HepG2 (cell line): ENCODE measurements around the gene PLEK.

- RRBS, 2 experiments: no CpG with 5 or more reads among the region's 13 CpGs
CAGE:
- cytosol, long polyA minus RNA: no peak
- cytosol, long polyA plus RNA: no peak
- long polyA plus RNA: start-site peak on the plus strand at chr2:65204972-65204980, 9 and 8 reads in 2 replicates
- nucleus, long polyA minus RNA: no peak
- nucleus, long polyA plus RNA: no peak
Observed at GRCh38 chr2:65204877-65205100, 22.8 kb upstream of the ACTR2 start.

GRCh38 chr2:65205101-65205788 is 22.4 kb upstream of the ACTR2 start:
- RRBS, 2 experiments: no CpG with 5 or more reads among the region's 10 CpGs
CAGE:
- cytosol, long polyA minus RNA: no peak
- cytosol, long polyA plus RNA: no peak
- long polyA plus RNA: no peak
- nucleus, long polyA minus RNA: no peak
- nucleus, long polyA plus RNA: no peak

- RRBS, 2 experiments: no CpG with 5 or more reads among the region's 8 CpGs
CAGE:
- cytosol, long polyA minus RNA: no peak
- cytosol, long polyA plus RNA: no peak
- long polyA plus RNA: no peak
- nucleus, long polyA minus RNA: no peak
- nucleus, long polyA plus RNA: no peak
Observed at GRCh38 chr2:65231832-65232667, 4.4 kb downstream of the ACTR2 start.

DNA sequence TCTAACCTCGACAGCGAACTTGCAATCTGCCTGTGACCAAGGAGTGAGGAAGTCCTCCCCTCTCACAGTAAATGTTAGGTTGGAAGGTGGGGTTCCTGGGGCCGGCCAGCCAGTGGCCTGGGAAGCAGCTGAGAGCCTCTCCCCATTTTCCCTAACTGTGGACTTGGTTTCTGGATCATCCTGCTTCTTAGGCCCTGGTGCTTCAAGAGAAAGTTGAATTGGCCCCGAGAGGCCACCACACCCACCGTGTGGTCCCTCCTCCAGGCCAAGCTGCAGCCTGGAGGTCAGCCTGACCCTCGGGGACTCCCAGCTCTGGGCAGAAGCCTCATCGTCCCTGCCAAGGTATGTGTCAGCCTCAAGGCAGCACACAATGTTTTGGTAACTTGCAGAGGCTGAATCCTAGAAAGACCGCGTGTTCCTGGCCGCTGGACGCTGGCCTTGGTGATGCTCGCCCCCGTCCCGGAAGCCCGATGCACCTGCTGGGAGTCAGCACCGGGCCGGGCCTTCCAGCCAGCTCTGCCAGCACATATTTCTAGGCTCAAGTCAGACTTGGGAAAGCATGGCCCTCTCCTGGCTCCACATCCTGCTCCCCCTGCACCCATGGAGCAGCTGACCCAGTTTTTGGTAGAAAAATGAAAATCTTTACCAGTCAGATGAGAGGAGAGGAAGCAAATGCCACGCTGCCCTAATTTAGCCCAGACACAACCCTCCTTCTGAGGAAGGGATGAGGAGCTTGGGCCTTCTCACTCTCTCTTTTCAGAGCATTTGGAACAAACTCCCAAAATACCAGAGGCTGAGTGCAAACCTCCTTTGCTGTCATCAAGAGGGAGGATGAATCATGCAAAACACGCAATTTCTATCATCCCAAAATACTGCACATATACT is 72.7 kb downstream of the ACTR2 start:
- RRBS, 2 experiments: no CpG with 5 or more reads among the region's 19 CpGs
CAGE:
- cytosol, long polyA minus RNA: no peak
- cytosol, long polyA plus RNA: no peak
- long polyA plus RNA: no peak
- nucleus, long polyA minus RNA: no peak
- nucleus, long polyA plus RNA: no peak

DNA sequence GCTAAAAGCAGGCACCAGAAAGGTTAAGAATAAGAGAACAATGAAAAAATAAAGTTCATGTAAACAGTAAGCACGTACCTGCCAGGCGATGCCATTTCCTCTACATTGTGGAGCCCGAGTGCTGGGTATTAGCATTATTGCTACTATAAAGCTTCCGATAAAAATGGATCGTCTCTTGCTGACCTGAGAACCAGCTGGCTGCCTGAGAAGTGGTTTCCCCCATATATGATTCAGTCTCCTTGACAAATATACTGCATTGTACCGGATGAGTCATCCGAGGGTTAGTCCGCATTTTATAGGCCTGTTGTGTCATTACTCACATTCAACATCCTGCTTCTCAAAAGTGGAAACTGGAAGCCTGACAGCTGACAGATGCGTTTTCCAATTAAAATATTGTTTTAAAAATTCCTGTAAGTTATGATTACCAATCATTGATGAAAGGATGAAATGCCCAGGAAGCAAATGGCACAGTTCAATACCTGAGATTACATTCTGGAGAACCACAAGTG is 65.8 kb downstream of the SPRED2 start:
- RRBS, 2 experiments: no CpG with 5 or more reads among the region's 9 CpGs
CAGE:
- cytosol, long polyA minus RNA: start-site peak on the minus strand centred at position 222 of the sequence, 10 bp wide, 11 reads
- cytosol, long polyA plus RNA: no peak
- long polyA plus RNA: no peak
- nucleus, long polyA minus RNA: no peak
- nucleus, long polyA plus RNA: no peak

- RRBS, 2 experiments: no CpG with 5 or more reads among the region's 4 CpGs
CAGE:
- cytosol, long polyA minus RNA: no peak
- cytosol, long polyA plus RNA: no peak
- long polyA plus RNA: no peak
- nucleus, long polyA minus RNA: no peak
- nucleus, long polyA plus RNA: no peak
Observed at GRCh38 chr2:65375884-65376337, 56.5 kb downstream of the SPRED2 start.

DNA sequence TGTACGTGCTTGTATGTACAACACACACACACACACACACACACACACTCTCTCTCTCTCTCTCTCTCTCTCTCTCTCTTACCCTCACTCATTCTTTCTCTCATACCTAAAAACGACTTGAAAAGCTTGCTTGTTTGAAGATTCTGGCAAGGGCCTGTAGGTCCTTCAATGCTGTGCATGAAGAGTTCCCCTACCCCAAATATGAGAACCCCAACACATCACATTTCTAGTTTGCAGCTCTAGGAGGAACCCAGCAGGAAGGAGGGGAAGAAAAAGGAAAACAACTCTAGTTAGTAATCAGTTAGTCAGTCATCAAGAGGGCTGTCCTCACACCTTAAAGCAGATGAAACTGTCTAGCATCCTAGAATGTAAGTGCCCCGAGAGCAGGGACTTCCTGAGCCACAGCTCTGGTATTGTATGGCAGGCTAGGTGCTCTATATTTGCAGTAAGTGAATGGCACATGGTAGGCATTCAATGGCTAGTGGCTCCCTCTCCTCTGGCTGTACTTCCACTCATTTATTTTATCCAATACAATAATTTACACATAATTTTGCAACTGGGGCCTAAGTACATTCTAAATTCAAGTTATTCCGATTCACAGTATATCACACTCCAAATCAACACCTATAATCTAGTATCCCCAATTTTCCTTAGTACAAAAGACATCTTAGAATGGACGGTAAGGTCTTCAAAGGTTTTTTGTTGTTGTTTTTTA is 10.2 kb downstream of the SPRED2 start:
- RRBS, 2 experiments: no CpG with 5 or more reads among the region's 5 CpGs
CAGE:
- cytosol, long polyA minus RNA: no peak
- cytosol, long polyA plus RNA: no peak
- long polyA plus RNA: no peak
- nucleus, long polyA minus RNA: start-site peak on the minus strand centred at position 333 of the sequence, 91 bp wide, 41 reads; start-site peak on the minus strand centred at position 453 of the sequence, 21 bp wide, 22 reads; start-site peak on the minus strand centred at position 566 of the sequence, 78 bp wide, 45 reads
- nucleus, long polyA plus RNA: no peak

GRCh38 chr2:65431690-65431912 is 798 bp downstream of the SPRED2 start:
- RRBS, 2 experiments: 0 to 5% methylated on average over 3 of the region's 23 CpGs
CAGE:
- cytosol, long polyA minus RNA: no peak
- cytosol, long polyA plus RNA: no peak
- long polyA plus RNA: no peak
- nucleus, long polyA minus RNA: no peak
- nucleus, long polyA plus RNA: no peak

DNA sequence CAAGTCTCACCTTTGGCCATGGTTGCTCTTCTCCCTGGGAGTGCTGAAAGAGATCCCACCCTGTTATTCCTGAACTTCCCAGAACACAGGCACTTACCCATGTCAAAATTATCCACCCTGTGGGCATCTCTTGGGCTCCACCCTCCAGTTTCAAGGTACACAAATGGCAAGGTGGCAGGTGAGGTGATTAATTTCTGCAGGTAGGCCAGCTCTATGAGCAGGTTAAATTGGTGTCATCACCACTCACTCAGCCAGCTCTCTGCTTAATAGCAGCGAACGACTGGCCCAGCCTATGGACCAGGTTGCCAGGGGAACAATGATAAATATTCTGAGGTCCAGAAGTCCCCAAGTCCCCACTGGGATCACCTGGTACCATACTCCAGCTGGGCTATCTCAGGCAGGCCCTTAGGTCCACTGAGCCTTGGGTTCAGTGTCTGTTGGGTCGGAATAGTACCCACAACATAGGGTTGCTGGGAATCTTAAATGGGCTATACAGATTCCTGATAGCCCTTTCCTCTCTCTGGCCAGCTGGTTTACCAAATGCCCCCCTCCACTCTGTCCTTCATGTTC is 2.4 kb upstream of the SPRED2 start:
- RRBS, 2 experiments: no CpG with 5 or more reads among the region's 3 CpGs
CAGE:
- cytosol, long polyA minus RNA: no peak
- cytosol, long polyA plus RNA: no peak
- long polyA plus RNA: no peak
- nucleus, long polyA minus RNA: no peak
- nucleus, long polyA plus RNA: no peak

GRCh38 chr2:65458863-65459332 is 26.5 kb upstream of the SPRED2 start:
- RRBS, 2 experiments: no CpG with 5 or more reads among the region's 2 CpGs
CAGE:
- cytosol, long polyA minus RNA: no peak
- cytosol, long polyA plus RNA: no peak
- long polyA plus RNA: no peak
- nucleus, long polyA minus RNA: no peak
- nucleus, long polyA plus RNA: no peak

DNA sequence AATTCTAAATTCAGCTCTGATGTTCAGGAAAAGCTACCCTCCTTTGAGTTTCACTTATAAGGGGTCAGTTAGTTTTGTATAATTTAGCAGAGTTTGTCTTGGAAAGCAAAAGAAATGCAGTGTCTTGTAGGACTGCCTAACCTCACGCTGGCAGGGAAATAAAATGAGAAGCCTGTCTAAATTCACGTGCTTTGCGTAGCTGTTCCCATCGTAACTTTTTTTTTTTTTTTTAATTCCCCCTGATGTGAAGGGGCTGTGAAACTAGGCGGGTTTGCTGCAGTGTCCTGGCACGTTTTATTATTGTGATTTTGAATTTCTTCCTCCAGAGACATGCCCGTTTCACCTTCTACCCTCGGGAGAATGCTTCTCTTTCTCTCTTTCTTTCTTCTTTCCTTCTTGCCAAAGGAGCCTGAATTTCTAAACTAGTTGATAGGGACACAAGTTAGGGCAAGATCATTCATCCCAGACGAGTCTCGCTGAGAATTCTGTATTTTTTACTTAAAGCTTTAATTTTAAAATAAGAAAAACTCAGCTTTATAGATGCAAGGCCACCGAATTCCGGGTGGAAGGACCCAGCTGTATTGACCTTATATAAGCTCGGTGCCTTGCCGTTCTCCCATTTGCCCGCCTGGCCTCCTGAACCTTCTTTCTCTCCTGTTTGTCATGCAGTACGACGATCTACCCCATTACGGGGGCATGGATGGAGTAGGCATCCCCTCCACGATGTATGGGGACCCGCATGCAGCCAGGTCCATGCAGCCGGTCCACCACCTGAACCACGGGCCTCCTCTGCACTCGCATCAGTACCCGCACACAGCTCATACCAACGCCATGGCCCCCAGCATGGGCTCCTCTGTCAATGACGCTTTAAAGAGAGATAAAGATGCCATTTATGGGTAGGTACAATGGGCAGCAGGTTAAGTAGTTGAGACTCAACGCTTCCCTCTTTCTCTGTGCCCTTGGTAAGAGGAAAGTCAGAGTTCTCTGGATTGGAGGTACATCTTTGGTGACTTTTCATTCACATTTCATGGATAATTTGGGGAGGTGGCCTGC is 2.5 kb downstream of the MEIS1 start:
- RRBS, 2 experiments: no CpG with 5 or more reads among the region's 27 CpGs
CAGE:
- cytosol, long polyA minus RNA: no peak
- cytosol, long polyA plus RNA: no peak
- long polyA plus RNA: no peak
- nucleus, long polyA minus RNA: no peak
- nucleus, long polyA plus RNA: no peak

GRCh38 chr2:66839712-66840546 is 405.0 kb downstream of the MEIS1 start:
- RRBS, 2 experiments: no CpG with 5 or more reads among the region's 6 CpGs
CAGE:
- cytosol, long polyA minus RNA: no peak
- cytosol, long polyA plus RNA: no peak
- long polyA plus RNA: no peak
- nucleus, long polyA minus RNA: no peak
- nucleus, long polyA plus RNA: no peak

DNA sequence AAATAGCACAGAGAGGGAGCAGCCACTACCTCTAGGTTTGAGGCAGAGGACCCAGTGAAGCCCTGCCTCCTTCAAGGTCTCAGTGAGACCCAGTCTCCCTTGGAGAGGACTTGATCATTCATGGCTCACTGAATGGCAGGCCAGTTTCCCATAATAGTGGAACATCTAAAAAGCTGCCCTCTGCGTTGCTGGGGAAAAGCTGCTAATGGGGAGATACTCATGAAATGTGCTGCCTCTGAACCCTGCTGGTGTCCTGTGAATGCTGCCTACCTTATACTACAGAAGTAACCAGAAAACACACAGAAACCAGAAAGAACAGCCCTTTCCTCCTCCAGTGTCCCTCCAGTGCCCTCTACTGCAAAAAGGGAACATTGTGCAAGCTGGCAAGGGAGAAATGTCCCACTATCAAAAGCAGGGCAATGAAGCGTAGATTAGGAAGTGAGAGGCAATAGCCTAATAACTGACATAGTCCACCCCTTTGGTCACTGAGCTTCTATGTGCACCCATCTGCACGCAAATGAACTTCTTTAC is 162.8 kb upstream of the ETAA1 start:
- RRBS, 2 experiments: no CpG with 5 or more reads among the region's 3 CpGs
CAGE:
- cytosol, long polyA minus RNA: no peak
- cytosol, long polyA plus RNA: no peak
- long polyA plus RNA: no peak
- nucleus, long polyA minus RNA: no peak
- nucleus, long polyA plus RNA: no peak

DNA sequence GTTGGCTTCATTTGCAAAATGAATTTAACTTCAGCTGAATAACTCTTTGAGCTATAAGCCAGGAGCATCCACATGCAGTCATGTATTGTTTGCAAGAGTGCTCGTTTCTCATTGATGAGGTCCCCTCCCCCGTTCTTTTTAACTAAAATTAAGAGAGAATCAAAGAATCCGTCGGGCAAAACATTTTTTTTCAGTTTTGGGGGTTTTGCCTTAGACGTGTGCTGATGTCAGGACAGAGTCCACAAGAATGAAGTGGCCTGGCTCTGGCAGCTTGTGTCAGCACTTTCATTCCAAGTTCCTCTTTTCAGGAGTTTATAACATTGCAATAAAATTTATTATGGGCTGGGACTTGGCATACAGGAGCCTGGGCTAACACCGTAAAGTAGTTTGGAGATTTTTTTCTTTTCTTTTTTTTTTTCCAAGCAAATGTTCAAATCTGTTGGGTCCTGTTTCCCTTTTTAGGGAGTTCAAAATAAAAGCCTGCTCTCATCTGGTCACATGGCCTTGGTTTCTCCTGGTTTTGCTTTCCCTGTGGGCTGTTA is 80.2 kb downstream of the ETAA1 start:
- RRBS, 2 experiments: no CpG with 5 or more reads among the region's 6 CpGs
CAGE:
- cytosol, long polyA minus RNA: no peak
- cytosol, long polyA plus RNA: no peak
- long polyA plus RNA: no peak
- nucleus, long polyA minus RNA: no peak
- nucleus, long polyA plus RNA: no peak

GRCh38 chr2:68178652-68179031 is 21.0 kb downstream of the PNO1 start:
- RRBS, 2 experiments: no CpG with 5 or more reads among the region's 1 CpG
CAGE:
- cytosol, long polyA minus RNA: no peak
- cytosol, long polyA plus RNA: start-site peak on the minus strand at chr2:68178965-68178969, 243 and 525 reads in 2 replicates
- long polyA plus RNA: no peak
- nucleus, long polyA minus RNA: start-site peak on the minus strand at chr2:68178899-68179005, 150 reads
- nucleus, long polyA plus RNA: start-site peak on the minus strand at chr2:68178913-68179042, 147 and 96 reads in 2 replicates

DNA sequence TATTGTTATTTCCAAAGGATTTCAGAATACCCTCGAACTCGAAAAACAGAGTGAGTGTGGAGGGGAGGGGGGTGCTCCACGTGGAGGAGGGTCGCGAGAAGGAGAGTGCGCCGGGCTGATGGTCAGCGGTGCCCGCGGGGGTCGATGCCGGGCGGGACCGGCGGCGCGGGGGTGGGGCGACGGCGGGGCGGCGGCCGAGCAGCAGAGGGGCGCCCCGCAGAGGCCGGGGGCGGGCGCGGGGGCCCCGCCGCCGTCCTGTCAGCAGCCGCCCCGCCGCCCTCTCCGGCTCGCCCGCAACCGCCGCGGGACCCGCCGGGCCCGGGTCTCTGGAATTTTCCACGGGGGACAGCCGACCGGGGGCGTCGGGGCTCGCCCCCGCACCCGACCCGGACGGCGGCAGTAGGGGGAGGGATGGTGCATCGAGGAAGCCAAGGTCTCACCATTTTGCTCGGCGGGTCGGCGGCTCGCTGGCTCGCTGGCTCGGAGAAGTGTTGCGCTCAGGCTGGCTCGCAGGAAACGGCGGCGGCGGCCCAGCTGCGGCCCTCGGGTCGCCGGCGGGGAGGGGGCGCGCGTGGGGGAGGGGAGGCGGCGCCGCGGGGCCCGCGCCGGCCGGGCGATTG is 537 bp downstream of the PPP3R1 start:
- RRBS, 2 experiments: 2 to 3% methylated on average over 37 of the region's 86 CpGs
CAGE:
- cytosol, long polyA minus RNA: no peak
- cytosol, long polyA plus RNA: no peak
- long polyA plus RNA: no peak
- nucleus, long polyA minus RNA: no peak
- nucleus, long polyA plus RNA: no peak

DNA sequence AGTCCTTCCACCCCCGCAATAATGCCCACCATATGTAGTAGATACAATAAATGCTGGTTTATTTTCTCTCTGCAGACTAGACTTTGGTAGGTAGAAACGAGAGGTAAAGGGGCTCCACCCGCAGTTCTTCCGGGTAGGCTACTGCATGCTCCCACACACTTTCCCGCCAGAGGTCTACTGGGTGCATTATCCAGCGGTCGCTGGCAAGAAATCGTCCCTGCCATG is 1.6 kb downstream of the CNRIP1 start:
- RRBS, 2 experiments: no CpG with 5 or more reads among the region's 8 CpGs
CAGE:
- cytosol, long polyA minus RNA: no peak
- cytosol, long polyA plus RNA: no peak
- long polyA plus RNA: no peak
- nucleus, long polyA minus RNA: no peak
- nucleus, long polyA plus RNA: no peak

DNA sequence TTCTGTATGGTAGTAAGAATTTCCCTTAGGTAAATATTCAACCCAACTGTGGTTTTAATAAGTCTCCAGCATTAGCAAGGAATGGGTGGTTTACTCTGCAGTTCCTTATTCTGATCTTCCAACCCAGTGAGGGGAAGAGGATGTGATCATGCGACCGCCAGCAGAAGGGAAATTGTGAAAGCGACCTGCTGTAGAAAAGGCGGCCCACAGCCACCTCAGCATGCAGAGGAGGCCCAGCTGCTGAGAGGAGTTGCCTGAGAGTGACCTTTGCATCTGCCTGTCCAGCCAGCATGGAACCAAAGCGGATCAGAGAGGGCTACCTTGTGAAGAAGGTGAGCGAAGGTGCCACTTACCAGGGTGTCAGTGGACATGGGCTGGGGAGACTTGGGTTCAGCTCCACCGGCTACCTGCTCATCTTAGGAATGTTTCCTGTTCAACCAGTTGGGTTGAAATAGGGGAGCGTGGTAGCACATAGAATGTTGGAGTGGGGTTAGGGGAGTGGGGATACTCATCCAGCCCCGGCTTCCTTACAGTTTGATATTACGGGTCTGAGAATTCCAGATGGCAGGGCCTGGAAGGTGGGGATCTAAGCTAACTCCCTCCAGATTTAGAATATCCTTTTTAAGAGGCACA is at the start of gene PLEK:
Gene PLEK, plus strand, starts transcription at position 221 of the 633 bp plus-strand sequence.
- RRBS, 2 experiments: 43% methylated on average over 2 of the region's 10 CpGs; no CpG with 5 or more reads in 1 of the 2 experiments
CAGE:
- cytosol, long polyA minus RNA: no peak
- cytosol, long polyA plus RNA: no peak
- long polyA plus RNA: no peak
- nucleus, long polyA minus RNA: no peak
- nucleus, long polyA plus RNA: no peak

DNA sequence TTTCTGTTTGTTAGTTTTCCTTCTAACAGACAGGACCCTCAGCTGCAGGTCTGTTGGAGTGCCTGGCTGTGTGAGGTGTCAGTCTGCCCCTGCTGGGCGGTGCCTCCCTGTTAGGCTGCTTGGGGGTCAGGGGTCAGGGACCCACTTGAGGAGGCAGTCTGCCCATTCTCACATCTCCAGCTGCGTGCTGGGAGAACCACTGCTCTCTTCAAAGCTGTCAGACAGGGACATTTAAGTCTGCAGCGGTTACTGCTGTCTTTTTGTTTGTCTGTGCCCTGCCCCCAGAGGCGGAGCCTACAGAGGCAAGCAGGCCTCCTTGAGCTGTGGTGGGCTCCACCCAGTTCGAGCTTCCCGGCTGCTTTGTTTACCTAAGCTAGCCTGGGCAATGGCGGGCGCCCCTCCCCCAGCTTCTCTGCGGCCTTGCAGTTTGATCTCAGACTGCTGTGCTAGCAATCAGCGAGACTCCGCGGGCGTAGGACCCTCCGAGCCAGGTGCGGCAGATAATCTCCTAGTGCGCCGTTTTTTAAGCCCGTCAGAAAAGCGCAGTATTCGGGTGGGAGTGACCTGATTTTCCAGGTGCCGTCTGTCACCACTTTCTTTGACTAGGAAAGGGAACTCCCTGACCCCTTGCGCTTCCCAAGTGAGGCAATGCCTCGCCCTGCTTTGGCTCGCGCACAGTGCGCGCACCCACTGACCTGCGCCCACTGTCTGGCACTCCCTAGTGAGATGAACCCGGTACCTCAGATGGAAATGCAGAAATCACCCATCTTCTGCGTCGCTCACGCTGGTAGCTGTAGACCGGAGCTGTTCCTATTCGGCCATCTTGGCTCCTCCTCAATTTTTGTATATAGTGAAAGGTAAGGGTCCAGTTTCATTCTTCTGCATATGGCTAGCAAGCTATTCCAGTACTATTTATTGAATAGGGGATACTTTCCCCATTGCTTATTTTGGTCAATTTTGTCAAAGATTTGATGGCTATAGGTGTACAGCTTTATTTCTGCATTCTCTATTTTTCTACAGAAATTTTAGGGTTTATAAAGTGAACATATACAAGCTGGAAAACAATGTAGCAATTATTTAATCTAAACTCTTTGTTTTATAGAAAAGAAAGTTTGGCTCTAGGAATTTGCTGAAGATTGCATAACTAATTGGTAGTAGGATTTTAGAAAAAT is 36.2 kb downstream of the PROKR1 start:
- RRBS, 2 experiments: no CpG with 5 or more reads among the region's 34 CpGs
CAGE:
- cytosol, long polyA minus RNA: no peak
- cytosol, long polyA plus RNA: no peak
- long polyA plus RNA: no peak
- nucleus, long polyA minus RNA: no peak
- nucleus, long polyA plus RNA: no peak

GRCh38 chr2:68737684-68738219 is 3.1 kb downstream of the ARHGAP25 start:
- RRBS, 2 experiments: no CpG with 5 or more reads among the region's 2 CpGs
CAGE:
- cytosol, long polyA minus RNA: no peak
- cytosol, long polyA plus RNA: no peak
- long polyA plus RNA: no peak
- nucleus, long polyA minus RNA: no peak
- nucleus, long polyA plus RNA: no peak